Measurements from ENCODE around the genes IGSF3, PTGFRN and CD101.

DNA sequence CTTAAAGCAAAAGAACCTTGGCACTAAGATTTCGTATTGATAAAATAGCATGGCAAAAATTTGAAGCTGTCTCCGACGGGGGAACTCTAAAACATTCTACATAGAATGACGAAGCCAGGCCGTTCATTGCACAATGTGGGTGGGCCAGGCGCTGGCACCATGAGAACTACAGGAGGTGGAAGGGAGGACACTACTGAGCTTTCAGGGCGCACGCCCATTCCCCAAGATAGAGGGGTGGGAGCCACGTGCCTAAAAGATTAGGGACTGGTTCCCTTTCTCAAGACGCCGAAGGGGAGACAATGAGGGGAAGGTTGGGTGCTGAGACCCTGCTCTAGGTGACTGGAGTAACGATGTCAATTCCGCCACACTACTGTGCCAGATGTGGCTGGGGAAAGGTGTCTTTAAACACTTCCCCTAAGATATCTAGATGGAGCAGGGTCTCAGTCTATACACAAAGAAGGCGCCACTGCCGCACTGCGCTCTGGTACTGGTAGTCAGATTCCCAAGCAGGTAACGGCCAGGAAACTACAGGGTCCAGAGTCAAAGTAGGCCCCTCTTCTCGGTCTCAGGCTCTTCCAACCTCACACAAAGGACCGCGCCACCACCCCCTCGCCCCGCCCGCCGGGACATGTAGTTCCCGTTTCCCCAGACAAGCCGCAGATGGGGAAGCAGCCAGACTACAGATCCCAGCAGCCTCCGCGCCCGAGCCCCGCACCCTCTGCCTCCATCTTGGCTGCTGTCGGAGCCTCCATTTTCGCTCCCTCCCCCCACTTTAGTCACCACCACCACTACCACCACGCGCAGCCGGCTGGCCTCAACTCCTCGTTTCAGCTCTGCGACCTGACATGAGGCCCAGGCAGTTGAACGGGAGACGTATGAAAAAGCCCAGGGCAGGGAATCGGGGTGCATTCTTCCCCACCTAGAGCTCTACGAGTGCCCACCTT lies 623 bp downstream of the CSDE1 start:
- PRO-cap: bidirectional peak, plus-strand start at position 162 of the sequence, minus-strand start at position 195 of the sequence; bidirectional peak, plus-strand start at position 862 of the sequence, minus-strand start at position 632 of the sequence

DNA sequence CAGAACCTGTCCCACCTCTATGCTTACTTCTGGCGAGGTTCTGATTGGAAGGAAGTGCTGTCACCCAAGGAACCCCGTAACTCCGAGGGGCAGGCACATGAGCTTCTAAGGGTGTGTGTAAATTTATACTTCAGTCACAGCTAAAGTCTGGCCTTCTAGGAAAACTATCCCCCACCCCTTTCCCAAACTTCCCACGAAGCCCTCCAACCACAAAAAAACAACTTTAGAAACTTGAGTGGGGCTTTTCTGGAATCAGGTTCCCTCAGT lies 3.9 kb downstream of the TSPAN2 start:
- PRO-cap: no peak

GRCh38 chr1:115134870-115135527 lies 45.7 kb upstream of the TSPAN2 start:
- PRO-cap: no peak

DNA sequence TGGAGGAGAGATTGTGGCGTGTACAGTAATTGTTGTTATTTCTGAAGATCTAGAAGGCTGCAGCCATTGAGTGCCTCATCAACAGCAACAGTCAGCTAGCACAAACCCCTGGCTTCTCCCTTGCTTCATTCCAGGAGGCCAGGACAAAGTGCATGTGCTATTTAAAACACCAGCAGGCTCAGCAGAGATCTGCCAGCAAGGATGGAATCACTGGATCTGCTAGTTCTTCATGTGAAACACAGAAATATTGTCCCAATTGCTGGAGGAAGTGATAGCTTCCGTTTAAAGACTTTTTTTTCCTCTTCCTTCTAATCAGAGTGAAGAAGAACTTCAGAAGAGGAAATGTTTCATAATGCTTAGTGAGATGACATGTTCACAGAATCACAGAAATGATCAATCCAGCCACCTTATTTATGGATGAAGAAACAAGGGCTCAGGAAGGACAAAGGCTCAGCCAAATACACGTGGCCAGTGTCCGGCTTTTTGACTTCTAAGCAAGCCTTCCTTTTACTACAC lies 3.0 kb upstream of the NGF start:
- PRO-cap: no peak

DNA sequence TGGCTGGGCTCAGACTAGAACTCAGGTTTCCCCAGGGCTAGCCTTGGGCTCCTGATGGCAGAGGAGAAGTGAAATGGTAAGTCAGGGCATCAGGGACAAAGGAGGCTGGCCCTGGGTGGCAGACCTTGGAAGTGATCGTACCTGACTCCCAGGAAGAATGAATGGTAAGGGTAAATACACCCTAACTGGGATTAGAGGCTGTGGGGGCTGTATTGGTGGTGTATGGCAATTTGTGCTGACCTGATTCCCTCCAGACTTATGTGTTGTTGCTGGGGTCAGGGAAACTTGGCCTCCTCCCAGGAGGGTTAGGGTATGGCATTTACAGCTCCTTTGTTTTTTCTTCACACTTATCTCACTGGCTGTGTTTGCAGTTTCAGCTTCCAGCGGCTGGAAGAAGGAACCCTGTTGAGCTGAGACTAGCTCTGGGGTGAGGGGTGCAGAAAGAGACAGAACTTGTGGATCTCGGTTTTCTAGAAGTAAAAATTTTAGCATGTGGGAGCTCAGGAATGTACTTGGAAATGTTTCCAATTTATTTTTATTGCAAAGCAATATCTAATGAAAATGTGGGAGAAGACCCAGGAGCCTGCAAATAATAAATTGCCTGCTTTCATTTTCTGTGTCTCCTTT lies 8.2 kb downstream of the VANGL1 start:
- PRO-cap: no peak

- PRO-cap: no peak
Observed at GRCh38 chr1:115771259-115772420, 3.1 kb upstream of the CASQ2 start.

DNA sequence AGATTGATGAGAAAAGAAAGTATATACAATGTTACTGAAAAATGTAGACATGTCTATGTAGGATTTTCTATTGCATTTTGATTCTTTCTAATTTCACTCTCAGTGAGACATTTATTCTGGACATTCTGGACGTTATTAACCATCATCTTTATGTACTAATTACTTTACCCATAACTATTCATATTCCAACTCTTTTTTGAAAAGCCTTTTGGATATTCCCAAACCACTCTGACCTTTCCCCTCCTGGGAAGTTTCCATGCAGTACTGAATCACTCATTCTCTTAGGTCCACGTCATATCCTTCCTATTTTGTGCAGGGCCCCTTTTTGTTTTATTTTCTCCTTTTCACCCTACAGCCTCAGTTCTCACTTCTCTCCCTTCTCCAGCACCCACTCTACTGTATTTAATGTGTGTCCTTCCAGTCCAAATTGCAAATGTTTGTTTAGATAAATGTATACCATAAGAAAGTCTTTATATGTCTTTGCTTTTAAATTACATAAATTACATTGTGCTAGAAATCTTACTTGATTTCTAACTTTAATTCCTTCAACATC lies 16.4 kb upstream of the ATP1A1 start:
- PRO-cap: no peak

DNA sequence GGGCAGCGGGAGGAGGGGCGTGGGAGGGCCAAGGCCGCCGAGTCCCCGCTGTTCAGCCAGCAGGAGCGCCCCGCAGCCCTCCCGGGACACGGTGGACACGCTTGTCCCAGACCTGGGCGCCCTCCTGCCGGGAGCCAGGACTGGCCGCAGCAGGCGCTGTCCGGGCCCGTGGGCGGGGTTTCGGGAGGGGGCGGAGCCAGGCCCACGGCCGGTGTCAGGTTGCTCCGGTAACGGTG lies 188 bp upstream of the ATP1A1 start:
- PRO-cap: bidirectional peak, plus-strand start outside the sequence, minus-strand start at position 131 of the sequence

- PRO-cap: bidirectional peak, plus-strand start at chr1:116374258, minus-strand start at chr1:116373970
Observed at GRCh38 chr1:116373734-116374347, 797 bp downstream of the ATP1A1 start.

- PRO-cap: no peak
Observed at GRCh38 chr1:116432328-116432670, 59.3 kb downstream of the ATP1A1 start.

- PRO-cap: no peak
Observed at GRCh38 chr1:116475005-116475848, 95.6 kb downstream of the CD58 start.

DNA sequence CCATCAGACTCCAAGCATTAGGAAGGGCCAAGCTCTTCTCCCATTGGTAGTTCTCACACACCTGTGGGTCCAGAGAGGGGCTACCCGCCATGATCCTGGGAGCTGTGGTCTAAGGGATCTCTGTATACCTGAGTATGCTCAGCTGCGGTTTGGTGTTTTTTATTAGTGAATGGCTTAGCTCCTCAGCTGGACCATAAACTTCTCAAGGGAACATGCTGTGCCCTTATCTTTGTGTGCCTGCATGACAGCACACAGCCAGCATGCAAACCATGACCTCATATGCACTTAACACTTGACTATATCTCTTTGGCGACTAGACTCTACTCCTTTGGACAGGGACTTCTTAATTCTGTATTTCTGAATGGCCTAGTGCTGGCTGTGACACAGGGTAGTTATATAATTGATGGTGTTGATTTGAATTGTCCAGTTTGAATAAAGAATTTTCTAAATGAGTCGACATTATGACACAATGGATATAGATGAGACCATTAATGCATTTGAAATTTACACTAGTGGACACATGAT lies 94.4 kb downstream of the CD58 start:
- PRO-cap: no peak

DNA sequence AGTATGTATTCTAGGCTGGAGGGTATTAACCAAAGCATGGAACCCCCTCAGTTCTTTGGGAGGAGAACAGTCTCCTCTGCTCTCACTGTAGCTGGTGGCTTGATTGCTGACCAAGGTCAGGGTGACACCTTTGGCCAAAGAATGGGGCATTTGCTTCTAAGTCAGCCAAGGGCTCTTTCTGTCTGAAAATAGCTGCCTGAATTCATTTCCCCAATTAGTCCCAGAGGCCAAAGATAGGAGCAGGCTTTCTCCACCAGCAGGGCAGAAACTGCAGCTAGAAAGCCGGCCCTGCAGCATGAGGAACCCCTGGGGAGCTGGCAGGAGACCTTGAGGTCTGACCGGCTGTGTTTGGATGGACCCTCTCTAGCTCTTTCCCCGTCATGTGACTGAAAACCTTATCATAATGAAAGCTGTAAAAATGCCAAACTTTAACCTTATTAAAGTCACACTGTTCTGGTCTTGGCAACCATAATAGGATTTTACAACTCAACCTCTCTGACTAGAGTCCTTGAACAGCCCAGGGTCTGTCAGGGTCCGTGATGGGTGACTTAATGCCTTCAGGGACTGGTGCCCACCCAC lies 93.4 kb downstream of the CD58 start:
- PRO-cap: no peak

DNA sequence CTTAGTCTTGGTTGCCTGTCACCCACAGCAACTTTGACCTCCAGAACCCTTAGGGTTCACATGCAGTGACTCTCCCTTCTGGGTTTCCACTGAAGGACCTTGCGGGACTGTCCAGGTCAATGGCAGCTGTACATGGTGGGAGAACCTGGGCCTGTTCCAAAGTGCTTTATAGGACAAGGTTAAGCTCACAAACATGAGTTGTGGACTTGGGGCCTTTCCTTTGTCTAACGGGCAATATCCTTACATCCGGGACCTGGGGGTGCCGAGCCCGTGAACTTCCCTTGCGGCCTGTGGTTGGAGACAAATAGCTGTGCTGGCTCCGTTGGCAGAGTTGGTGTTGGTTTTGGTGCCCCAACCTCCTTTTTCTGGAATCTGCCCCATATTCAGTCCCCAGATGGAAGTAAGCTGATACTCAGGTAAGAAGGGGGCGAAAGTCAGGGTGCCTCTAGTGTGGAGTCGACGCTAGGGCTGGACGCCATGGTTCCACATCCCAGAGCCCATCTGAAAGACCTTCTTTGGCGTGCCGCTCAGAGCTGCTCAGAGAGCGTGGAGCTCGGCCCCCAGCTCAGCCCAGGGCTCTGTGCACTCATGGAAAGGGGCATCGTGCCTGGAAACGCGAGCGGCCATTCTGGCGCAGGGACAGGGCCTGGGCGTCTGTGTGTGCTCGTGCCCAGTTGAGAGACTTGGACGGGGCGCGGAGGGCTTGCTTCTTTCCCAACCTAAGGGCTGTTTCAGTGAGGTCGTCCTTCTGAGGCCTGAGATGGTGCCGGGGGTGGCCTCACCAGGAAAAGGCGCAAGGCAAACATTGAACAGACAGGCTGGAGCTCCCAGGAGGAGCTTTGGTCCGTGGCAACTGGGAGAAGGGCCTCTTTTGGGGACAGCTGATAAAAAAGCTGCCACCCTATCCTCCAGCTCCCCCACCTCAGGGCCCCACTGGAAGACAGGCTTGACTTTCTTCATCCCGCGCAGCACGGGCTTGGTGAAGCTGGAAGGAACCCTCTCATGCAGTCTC lies 77.4 kb downstream of the CD58 start:
- PRO-cap: no peak

DNA sequence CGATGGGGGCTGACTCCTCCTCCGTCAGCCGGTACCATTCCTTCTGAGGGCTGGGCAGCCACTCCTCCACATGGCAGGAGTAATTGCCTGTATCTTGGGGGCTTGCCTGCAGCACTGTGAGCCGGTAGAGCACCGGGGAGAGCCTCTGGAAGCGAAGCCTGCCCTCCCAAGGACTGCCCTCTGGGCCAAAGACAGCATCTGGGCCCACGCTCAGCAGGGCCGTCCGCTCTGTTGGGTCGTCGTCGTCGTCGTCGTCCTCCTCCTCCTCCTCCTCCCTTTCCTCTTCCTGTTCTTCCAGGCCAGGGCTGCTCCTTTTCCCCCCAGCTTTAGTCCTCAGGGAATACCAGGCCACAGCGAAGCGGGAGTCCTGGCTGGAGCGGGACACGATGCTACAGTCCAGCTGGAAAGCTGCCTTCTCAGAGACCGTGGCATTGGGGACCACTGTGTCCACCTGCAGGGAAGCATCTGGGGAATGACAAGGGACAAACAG lies 8.6 kb upstream of the CD58 start:
- PRO-cap: no peak

DNA sequence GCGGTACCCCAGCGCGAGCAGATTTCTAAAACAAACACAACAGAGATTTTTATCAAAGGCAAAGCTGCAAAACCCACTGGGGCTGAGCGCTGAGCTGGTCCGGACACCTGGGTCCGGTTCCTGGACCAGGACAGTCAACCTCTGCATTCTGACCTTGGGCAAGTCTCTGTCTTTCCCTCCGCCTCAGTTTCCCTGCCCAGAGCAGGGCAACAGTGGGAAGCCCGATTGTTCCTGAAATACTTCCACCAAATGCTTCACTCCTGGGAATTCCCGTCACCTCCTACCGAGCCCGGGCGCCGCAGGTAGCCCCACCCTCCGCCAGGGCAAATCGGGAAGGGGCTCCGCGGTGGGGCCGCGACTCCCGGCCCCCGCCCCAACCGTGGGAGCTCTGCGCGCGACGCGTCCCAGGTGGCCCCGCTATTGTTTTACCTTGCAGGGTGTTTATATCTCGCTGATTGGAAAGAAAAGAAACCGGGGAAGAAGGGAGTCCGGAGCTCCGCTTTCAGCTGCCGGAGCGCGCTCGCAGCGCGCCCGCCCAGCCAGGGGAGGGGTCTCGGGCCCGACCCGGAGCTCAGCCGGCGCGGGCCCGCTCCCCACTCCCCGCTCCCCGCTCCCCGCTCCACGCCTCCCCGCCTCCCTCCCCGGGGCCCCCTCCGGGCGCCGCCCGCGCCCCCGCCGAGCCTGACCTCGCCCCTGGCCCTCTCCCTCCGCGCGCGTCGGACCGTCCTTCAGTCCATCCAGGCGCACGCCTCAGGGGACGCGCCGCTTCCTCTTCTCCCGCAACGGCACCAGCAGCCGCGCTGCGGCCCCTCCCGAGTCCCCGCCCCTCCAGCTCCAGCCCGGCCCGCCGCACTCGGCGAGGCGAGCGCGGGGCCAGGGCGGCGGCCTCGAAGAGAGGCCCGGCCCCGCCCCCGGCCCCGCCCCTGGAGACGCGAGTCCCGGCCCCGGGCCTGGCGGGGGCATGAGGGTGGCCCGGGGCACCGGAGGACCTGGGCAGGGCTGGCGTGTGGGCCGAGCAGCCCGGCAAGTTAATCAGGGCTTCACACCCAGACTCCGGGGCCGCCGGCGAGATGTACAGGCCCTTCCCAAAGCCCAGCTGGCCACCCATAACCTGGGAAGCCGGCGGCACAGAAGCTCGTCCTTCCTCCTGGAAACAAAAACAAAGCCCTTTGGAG lies at the start of gene IGSF3:
Gene IGSF3, minus strand, starts transcription at position 802 of the 1,175 bp plus-strand sequence.
- PRO-cap: bidirectional peak, plus-strand start at position 850 of the sequence, minus-strand start at position 802 of the sequence

DNA sequence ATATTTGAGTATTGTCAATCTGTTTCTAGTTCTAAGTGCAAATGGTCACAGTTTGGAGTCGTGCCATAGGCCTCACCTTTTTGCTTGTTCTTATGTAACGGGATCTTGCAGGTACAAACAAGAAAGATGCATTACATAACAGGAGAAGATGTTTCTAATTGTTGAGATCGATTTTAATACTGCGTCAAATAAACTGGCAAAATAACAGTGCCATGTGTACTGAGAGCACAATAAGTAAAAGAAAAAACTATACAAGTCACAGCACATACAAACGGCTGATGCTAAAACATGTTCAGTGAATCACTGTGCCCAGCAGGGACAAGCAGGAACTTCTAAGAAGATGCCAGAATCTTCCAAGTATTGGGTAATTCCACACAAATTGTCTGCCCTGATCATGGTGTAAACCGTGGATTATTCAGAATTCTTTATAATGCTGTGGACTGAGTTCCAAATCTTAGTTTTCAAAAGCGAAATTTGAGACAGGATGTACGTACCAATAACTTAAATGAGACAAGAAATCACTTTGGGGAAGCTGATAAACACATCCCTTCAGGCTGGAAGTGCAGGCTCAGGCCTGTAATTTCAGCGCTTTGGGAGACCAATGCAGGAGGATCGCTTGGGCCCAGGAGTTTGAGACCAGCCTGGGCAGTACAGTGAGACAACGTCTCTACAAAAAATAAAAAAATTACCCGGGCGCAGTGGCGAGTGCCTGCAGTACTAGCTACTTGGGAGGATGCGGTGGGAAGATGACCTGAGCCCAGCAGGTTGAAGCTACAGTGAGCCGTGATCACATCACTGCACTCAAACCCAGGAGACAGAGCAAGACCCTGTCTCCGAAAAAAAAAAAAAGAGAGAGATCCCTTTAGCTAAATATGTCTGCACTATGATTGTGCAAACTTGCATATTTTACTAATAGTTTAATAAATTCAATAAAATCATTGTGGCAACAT lies 54.4 kb downstream of the CD2 start:
- PRO-cap: no peak

- PRO-cap: no peak
Observed at GRCh38 chr1:116816335-116816915, 62.2 kb downstream of the CD2 start.

GRCh38 chr1:116909428-116910317 lies at the start of gene PTGFRN:
TSS of gene PTGFRN (plus strand) at chr1:116909916.
- PRO-cap: no peak

GRCh38 chr1:117001563-117002041 lies at the start of gene CD101:
TSS of gene CD101 (plus strand) at chr1:117001760.
- PRO-cap: no peak